Endothelial cell (in vitro differentiated cells): ENCODE measurements around a stretch of chr2.

- PRO-cap = no peak
Observed at GRCh38 chr2:6932842-6933232, 15.6 kb downstream of the RNF144A start.

- PRO-cap = no peak
Observed at GRCh38 chr2:7010310-7010749, 93.1 kb downstream of the RNF144A start.

DNA sequence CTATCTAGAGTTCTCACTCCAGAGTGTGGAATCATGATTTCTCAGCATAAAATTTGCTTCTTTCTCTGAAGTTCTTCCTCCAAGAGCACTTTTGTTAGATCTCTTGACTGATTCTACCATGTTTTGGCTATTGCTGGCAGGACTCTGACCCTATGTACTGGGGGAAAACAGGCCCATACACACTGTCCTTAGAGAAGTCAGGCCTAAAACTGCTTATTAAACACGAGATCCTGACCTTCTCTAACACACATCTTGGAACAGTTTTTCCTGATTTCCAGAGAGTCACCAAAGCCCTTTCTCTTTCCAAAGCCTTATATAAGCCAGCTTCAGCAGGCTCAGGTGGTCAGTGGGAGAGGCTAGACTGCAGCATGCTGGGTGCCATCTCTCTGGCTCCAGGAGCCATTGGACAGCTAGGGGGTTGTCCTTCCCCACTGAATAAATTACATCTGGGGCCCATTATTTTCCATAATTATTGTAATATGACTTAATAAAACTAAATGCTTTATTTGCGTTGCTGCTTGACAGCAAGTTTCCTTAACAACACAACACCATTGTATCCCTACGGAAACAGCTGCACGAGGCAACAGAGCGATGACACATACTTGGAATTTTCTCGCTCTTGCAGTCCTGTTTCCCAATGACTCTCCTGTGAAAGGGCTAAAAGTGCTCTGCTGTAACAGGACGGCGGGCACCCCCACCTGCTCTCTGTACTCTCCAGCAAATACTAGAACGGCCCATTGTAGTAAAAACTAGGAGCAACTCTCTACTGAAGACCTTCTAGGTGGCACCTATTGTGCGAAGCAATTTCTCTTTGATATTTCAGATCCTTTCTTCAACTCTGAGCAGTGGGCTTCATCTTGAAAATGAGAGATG is 160.5 kb downstream of the RNF144A start:
- PRO-cap = no peak

GRCh38 chr2:7090071-7090551 is 172.9 kb downstream of the RNF144A start:
- PRO-cap = no peak

GRCh38 chr2:8090813-8091526 is 590.9 kb upstream of the ID2 start:
- PRO-cap = no peak

GRCh38 chr2:8298805-8299443 is 382.9 kb upstream of the ID2 start:
- PRO-cap = no peak

DNA sequence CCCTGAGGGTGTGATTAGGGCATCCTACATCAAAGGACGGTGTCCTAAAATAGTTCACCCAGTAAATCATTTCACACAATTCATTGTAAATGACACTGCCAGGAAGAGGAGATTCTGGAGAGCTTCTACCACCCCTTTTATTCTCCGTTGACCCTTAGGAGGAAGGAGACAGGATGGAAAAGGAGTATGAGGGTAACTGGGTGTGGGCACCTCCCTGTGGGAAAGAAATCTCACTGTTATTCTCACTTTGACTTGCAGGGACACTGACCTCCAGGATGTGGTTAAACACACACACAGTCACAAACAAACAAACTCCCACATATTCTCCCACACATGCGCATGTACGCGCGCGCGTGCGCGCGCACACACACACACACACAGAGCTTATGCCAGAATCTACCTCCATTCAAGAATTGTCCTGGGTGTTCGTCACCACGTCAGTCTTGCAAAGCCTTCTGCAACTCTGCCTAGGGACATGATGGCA is 256.4 kb upstream of the ID2 start:
- PRO-cap = no peak

GRCh38 chr2:8544987-8545853 is 136.6 kb upstream of the ID2 start:
- PRO-cap = no peak

- PRO-cap = no peak
Observed at GRCh38 chr2:8626920-8627573, 54.8 kb upstream of the ID2 start.

DNA sequence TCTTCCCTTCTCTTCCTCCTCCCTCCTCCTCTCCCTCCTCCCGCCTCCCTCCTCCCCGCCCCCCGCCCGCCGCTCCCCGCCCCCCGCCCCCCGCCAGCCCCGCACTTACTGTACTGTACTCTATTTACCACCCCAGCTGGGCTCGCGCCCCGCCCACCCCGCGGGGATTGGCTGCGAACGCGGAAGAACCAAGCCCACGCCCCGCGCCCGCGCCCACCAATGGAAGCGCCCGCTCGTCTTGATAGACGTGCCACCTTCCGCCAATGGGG is 204 bp upstream of the ID2 start:
- PRO-cap = bidirectional peak, plus-strand start outside the sequence, minus-strand start at position 138 of the sequence

DNA sequence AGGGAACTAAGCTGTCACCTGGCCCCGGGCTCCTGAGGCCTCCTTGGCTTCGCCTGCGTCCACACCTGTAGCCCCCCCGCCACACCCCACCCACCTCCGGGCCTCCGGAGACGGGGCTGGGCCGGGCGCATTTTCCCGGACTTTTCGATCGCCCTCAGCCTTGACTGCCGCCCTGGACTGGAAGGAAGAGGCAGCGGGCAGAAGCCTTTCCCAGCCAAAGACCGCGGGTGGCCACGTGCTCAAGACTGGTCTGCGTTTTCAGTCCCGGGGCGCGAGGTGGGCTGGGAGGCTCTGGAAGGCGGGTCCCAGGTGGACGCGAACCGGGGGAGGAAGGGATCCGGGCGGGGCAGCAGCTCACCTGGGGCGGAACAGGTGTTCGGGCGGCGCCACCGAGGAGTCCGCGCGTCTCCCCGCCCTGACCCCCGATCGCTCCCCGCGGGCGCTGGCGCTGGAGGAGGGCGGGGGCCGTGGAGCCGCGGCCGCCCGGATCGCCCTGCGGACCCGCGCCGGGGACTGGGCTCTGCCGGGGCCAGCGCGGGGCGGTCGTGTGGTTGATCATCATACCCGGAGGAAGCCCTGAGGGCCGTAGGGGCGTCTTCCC is 3.2 kb downstream of the ID2 start:
- PRO-cap = unidirectional peak, minus-strand start at position 181 of the sequence

GRCh38 chr2:8826537-8827208 is 10.7 kb downstream of the KIDINS220 start:
- PRO-cap = no peak

- PRO-cap = no peak
Observed at GRCh38 chr2:8982502-8983105, 20.9 kb downstream of the MBOAT2 start.

- PRO-cap = no peak
Observed at GRCh38 chr2:9107202-9108078, 99.2 kb upstream of the ASAP2 start.

DNA sequence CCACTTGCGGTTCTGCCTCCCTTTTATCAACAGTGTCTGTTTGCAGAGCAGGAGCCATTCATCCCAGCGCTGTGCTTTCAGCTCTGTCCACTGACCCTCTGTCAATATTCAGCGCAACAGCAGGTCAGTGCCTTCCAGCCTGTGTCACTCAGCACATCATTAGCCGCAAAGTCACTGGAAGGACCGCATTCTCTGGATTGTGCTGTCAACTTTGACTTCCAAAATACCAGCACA is 38.5 kb upstream of the ASAP2 start:
- PRO-cap = no peak

DNA sequence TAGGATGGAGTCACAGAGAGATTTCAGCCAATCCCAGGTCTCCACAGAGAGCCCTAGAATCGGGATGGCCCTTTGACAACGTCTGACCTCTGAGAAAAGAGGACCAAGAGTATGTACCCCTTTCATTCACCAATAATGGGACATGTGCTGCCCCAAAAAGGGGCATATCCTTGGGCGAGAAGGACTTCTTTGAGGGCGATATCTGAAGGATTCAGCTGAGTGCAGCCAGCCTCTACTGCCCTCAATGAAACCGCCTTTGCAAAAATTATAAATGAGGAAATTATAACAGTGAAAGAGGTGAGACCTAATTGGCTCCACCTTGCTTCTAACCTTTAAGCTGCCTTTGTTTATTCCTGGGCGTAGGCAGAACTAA is 36.3 kb upstream of the ASAP2 start:
- PRO-cap = no peak

GRCh38 chr2:9249230-9249832 is 42.7 kb downstream of the ASAP2 start:
- PRO-cap = no peak

DNA sequence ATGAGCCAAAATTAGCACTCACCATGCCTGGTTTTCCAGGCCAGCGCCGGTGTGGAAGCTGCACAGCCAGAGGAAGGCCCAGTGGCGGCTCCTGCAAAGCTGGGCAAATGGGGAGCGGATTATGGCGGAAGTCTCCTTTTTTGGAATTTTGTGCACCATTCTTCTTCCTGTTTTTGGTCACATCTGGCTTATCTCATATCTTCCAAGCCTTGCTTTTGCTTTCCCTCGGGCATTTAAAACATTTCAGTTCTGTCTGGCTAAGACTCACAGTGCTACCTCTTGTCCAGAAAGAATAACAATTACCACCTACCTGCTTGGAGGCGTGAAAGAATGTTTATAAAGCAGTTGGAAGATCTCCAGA is 94.3 kb downstream of the ASAP2 start:
- PRO-cap = no peak

DNA sequence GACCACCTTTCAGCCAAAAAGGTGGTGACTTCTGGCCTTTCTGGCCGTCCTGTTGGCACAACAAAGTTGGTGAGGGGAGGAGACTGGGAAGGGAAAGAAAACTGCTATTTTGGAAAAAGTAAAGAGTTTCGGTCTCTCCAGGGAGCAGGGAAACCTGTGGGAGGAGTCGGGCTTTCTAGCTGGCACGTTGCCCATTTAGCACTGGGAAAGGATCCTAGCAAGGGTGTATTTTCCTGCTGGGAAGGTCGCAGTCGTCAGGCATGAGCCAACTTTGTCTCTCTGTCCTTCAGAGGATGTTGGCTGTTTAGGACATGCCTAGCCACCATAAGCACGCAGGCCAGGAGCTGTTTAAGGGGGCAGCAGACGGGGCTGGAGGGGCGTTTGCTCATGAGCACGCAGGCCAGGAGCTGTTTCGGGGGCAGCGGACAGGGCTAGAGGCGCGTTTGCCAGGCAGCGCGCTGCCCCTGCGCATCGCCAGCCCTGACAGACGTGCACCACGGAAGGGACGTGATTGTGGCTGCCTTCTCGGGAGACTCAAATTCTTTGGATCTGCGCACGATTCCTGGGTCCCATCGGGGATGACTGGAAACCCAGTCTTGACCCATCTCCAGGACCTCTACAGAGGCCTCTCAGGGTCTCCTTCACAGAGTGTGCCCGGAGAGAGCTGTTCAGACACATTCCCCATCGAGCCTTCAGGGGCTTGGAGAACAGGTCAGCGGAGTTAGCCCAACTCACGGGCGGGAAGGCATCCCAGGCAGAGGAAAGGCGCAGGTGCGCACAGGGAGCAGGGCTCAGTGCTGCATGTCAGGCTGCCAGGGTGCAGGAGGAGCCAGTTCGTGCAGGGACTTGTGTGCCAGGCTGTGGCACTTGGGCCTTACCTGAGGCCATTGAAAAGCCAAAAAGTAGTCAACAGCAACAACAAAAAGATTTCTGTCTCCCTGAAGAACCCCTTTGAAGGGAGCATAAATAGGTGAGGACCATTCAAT is 104.3 kb downstream of the ITGB1BP1 start:
- PRO-cap = no peak

GRCh38 chr2:9330763-9331390 is 92.5 kb downstream of the ITGB1BP1 start:
- PRO-cap = no peak